Stomach (tissue), 7 donors: ENCODE measurements around a stretch of chr4.

- PRO-cap, result unidirectional peak, minus-strand start at chr4:184449052
- RAMPAGE, long total RNA, 5 experiments, result no peak in any of the 5 experiments
- RRBS, result no CpG with 5 or more reads among the region's 22 CpGs
Observed at GRCh38 chr4:184448647-184449608, 25.4 kb downstream of the IRF2 start.

- PRO-cap, result no peak
- RAMPAGE, long total RNA, 5 experiments, result no peak in any of the 5 experiments
- RRBS, result no CpG with 5 or more reads among the region's 4 CpGs
Observed at GRCh38 chr4:184767364-184767649, 33.4 kb upstream of the CENPU start.

DNA sequence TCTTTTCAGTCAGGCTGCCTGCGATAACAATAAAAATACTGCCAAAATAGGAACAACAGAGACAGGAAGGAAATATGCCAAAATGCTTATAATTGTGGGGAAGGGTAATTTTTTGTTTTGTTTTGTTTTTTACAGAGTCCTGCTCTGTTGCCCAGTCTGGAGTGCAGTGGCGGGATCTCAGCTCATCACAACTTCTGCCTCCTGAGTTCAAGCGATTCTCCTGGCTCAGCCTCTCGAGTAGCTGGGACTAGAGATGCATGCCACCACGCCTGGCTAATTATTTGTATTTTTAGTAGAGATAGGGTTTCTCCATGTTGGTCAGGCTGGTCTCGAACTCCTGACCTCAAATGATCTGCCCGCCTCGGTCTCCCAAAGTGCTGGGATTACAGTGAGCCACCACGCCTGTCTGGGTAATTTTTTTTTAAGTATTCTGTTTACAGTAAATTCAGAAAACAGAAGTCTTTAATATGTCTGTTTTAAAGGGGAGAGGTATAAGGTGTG lies 1.7 kb downstream of the ACSL1 start:
- PRO-cap, result no peak
- RAMPAGE, long total RNA, 5 experiments, result no peak in any of the 5 experiments
- RRBS, result no CpG with 5 or more reads among the region's 9 CpGs

DNA sequence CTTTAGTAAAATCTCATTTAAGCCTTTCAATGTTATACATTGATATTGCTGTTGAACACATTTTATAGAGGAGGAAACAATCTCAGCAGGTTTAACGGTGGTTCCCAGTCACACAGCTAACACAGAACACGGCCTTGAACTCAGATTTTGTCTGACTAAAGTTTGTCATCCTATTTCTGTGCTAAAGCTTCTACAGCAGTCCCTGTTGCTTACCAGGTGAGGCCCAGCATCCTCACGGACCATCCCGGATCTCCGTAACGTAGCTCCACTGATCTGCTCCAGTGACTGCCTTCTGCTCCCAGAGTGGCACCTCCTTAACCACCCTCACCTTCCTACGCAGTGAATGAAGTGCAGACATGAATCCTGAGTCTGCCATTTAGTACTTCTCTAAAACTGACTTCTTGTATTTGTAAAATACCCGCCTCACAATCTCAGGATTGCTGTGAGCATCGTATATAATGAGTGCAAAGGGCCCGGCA lies 27.6 kb upstream of the ACSL1 start:
- PRO-cap, result no peak
- RAMPAGE, long total RNA, 5 experiments, result no peak in any of the 5 experiments
- RRBS, result no CpG with 5 or more reads among the region's 10 CpGs

DNA sequence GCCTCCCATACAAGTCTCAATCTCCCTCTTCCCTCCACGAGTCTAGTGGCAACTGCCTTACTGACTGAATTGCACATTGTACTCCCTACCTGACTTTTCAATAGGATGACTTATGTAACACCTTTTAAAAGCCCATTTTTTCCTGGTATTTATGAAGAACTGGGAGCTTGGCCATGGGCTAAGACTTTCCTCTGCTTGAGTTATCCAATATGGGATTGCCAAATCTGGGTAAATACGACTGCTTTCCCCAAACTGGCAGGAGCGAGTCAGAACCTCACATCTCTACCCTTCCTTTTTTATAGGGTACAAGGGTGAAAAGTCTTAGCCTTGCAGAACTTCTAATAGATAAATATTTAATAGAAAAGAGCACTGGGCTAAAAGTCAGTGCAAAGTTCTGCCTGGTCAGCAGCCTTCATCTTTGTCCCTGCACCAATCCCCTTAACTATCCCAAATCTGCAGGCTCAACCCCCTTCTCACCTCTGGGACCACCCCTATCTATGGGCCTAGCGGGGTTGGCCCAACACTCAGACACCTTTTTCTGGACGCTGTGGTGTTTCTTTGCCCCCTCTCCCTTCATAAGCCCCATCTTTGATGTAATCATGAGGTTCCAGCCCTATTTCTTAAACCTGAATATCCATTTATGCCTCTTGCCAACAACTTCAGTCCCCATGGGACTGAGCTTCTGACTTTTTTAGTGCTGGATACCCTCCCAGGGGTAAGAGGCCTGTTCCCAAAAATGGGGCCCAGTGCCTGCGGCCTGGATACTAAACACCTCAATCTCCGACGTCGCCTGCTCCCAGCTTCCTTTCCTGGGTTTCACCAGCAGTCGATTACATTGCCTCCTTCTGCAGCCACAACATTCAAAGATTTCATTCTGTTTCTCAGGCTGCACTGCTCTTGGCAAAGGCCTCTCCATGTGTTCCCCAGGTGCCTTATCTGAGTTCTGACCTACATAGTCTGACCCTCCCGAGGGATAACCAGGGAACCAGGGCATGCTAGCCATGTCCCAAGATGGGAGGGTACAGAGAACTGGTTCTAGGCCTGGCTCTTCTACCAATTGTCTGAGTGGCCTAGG lies 61.8 kb upstream of the ACSL1 start:
- PRO-cap, result no peak
- RAMPAGE, long total RNA, 5 experiments, result no peak in any of the 5 experiments
- RRBS, result no CpG with 5 or more reads among the region's 11 CpGs

- PRO-cap, result no peak
- RAMPAGE, long total RNA, 5 experiments, result no peak in any of the 5 experiments
- RRBS, result no CpG with 5 or more reads among the region's 11 CpGs
Observed at GRCh38 chr4:185379599-185380168, 16.0 kb downstream of the LRP2BP start.

- PRO-cap, result no peak
- RAMPAGE, long total RNA, 5 experiments, result no peak in any of the 5 experiments
- RRBS, result no CpG with 5 or more reads among the region's 19 CpGs
Observed at GRCh38 chr4:185394453-185395578, 908 bp downstream of the LRP2BP start.

GRCh38 chr4:185508128-185508787 lies 27.0 kb downstream of the PDLIM3 start:
- PRO-cap, result no peak
- RAMPAGE, long total RNA, 5 experiments, result no peak in any of the 5 experiments
- RRBS, result 40% methylated on average over 1 of the region's 8 CpGs

DNA sequence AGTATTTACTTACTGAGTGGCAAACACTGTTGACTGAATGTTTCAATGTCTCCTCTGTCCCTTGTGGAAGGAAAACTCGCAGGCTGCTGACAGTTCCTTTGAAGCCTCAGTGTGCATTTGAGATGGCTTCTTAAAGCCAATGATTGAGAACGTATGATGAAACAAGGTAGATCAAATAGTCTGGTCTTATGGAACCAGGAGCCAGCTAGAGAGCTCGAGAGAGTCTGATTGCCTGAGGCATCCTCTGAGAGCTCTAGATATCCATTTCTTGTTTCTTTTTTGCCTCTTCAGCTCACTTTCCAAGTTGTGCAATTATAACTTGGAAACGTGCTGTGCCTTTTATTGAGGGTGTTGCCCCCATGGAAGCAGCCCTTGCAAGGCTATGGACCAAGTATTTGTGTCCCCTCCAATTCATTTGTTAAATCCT lies 43.1 kb upstream of the PDLIM3 start:
- PRO-cap, result no peak
- RAMPAGE, long total RNA, 5 experiments, result no peak in any of the 5 experiments
- RRBS, result no CpG with 5 or more reads among the region's 4 CpGs

DNA sequence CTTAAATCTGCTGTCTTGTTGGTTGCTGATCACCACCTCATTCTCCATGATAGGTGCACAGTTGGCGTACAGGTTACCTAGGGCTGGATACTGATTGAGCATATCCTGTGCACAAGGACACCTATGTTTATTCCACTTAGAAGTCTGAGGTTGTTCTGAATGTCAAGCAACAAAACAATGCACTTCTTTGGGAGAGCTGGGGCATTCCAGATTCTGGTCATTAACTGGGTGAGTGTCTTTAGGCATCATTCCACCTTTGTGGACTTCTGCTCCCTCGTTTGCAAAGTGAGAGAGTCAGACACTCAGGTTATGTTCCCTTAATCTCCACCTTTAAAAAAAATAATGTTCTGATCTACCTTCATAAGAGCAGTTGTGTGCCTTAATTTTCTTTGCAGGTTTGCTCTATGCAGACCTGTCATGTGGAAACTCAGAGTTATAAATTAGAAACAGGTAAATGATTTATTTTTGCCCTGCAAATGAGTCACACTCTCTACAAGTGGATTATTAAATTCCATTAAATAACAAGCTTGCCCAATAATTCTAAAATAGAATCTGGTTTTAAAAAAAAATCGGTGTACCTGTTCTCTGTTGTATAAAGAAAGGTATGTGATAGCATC lies 93.4 kb downstream of the SORBS2 start:
- PRO-cap, result no peak
- RAMPAGE, long total RNA, 5 experiments, result no peak in any of the 5 experiments
- RRBS, result no CpG with 5 or more reads among the region's 3 CpGs

GRCh38 chr4:185737543-185738593 lies 74.1 kb downstream of the SORBS2 start:
- PRO-cap, result no peak
- RAMPAGE, long total RNA, 5 experiments, result no peak in any of the 5 experiments
- RRBS, result no CpG with 5 or more reads among the region's 30 CpGs

DNA sequence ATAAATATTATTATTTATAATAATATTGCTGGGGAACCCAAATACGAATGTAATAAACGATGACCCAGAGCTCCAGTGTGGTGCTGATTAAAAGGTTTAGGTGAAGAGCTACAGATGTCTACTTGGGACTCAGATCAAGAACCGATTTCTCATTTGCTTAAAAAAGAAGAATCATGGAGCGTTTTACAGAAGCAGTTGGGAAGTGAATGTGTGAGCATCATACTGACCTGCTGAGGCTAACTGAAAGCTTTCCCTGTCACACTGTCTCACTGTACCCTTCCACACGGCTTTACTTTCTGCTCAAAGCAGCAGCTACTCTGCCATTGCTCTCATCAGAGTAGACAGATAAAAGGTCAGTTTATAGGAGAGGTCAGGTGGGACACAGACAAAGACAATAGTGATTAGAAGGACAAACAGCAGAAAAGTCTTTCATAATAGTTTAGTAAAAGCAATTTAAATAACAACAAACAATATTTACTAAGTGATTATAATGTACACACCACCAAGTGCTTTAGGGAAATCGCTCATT lies 24.1 kb upstream of the SORBS2 start:
- PRO-cap, result no peak
- RAMPAGE, long total RNA, 5 experiments, result no peak in any of the 5 experiments
- RRBS, result no CpG with 5 or more reads among the region's 6 CpGs

DNA sequence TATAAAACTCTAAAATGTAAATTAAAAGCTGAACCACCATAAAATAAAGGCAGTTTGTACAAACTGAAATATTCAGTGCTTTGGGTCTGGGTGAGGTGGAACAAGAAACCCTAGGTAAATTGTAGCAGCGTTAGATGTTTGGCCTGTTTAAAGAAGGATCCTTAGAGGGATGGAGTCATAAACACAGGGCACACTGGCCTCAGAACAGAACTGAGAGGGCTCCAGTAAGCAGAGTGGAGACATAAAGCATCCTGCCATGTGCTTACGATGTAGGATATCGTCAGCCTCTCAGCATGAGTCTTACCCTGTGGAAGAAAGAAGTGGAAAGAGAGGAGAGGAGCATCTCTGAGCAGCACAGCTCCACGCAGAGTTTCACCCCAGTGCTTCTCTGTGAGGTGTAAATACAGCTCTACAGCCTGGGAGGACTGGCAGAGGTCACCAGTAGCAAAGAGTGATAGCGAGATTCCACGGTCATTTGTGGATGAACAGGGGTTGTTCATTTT lies 27.7 kb upstream of the SORBS2 start:
- PRO-cap, result no peak
- RAMPAGE, long total RNA, 5 experiments, result no peak in any of the 5 experiments
- RRBS, result no CpG with 5 or more reads among the region's 6 CpGs

- PRO-cap, result no peak
- RAMPAGE, long total RNA, 5 experiments, result no peak in any of the 5 experiments
- RRBS, result no CpG with 5 or more reads among the region's 9 CpGs
Observed at GRCh38 chr4:185865678-185866464, 53.9 kb upstream of the SORBS2 start.

GRCh38 chr4:185924602-185924867 lies 112.5 kb upstream of the SORBS2 start:
- PRO-cap, result no peak
- RAMPAGE, long total RNA, 5 experiments, result no peak in any of the 5 experiments
- RRBS, result no CpG with 5 or more reads among the region's 7 CpGs

DNA sequence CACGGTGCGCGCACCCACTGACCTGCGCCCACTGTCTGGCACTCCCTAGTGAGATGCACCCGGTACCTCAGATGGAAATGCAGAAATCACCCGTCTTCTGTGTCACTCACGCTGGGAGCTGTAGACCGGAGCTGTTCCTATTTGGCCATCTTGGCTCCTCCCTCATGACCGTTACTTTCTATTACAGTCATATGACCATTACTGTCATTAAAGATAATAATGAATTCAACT lies 47.2 kb downstream of the TLR3 start:
- PRO-cap, result no peak
- RAMPAGE, long total RNA, 5 experiments, result no peak in any of the 5 experiments
- RRBS, result no CpG with 5 or more reads among the region's 9 CpGs

- PRO-cap, result no peak
- RAMPAGE, long total RNA, 5 experiments, result start-site peak on the plus strand in 1 of 5 experiments, at chr4:186157946-186158345 at its widest, 6 reads per replicate
- RRBS, result 25% methylated on average over 1 of the region's 21 CpGs
Observed at GRCh38 chr4:186157725-186158483, 33.5 kb upstream of the CYP4V2 start.

DNA sequence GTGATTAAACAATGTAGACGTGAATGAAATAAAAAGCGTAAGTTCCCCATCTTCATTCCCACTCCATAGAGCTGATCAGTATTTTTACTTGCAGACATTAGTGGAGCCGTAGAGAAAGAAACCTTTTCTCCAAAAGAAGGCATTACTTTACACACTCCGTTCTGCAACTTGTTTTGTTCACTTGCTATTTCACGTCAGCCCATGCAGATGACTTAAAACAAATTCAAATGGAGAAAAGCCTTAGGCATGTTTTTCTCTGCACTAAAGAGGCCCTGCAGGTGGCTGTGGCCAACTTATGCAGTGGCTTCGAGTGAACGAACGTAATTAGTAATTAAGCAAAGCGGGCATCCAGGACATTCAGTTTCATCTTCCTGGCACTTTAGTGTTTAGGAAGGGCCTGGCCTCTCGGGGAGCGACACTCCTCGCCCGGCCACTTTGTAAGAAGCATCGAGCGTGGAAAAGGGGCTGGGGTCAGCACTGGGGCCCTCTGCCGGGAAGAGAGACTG lies 934 bp upstream of the CYP4V2 start:
- PRO-cap, result unidirectional peak, plus-strand start at position 389 of the sequence
- RAMPAGE, long total RNA, 5 experiments, result no peak in any of the 5 experiments
- RRBS, result 3% methylated on average over 4 of the region's 16 CpGs

GRCh38 chr4:186212403-186212962 lies 14.8 kb upstream of the KLKB1 start:
- PRO-cap, result no peak
- RAMPAGE, long total RNA, 5 experiments, result start-site peak on the plus strand in 1 of 5 experiments, at chr4:186212479-186212577 at its widest, 23 reads per replicate
- RRBS, result no CpG with 5 or more reads among the region's 2 CpGs

- PRO-cap, result no peak
- RAMPAGE, long total RNA, 5 experiments, result no peak in any of the 5 experiments
- RRBS, result no CpG with 5 or more reads among the region's 5 CpGs
Observed at GRCh38 chr4:186247240-186247503, 18.8 kb upstream of the F11 start.